Bronchus fibroblast of lung (primary cell): ENCODE results near the gene ACAN.

GRCh38 chr15:87949240-87949783 is 307.2 kb downstream of the NTRK3 start:
- RAMPAGE, long total RNA = no peak

DNA sequence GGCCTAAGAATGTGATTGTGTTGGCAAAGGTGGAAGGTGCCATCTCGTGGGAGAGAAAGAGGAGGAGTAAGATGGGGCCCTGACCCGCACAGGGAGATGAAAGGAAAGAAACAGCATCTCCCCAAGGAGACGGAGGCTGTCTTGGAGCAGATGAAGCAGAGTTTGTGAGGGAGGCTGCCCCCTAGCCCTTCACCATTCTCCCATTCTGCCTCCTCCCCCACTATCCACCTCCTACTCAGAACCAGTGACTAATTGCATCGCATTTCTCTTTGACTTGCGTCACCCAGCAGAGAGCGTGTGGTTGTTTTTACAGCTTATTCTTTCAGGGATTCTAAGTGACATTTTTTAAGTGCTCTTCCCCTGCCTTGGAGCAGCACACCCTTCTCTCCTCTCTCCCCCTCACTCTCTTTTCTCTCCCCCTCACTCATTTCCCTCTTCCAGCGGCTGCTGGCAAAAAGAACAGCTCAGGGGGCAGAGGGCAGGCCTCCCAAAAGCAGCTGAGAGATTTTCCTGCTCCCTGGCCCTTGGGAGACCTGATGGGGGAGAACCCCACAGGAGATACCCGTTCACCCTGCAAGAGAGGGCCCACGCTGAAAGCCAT is 91.9 kb downstream of the MRPL46 start:
- RAMPAGE, long total RNA = no peak

- RAMPAGE, long total RNA = no peak
Observed at GRCh38 chr15:88465434-88466390, 1.5 kb downstream of the MRPL46 start.

- RAMPAGE, long total RNA = no peak
Observed at GRCh38 chr15:88496747-88497847, 29.6 kb downstream of the MRPS11 start.

DNA sequence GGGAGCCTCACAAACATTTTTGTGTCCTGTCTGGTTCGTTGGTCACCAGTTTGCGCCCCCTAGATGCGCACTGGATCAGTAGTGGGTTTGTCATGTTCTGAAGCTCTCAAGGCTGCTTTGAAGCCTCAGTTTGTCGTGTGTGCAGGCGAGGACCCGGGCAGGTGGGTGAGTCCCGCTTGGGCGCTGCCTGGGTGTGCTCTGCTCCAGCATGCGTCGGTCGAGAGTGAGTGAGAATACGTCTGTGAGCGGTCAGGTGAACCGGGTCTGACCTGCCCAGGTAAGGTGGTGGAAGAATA is 17.2 kb upstream of the AEN start:
- RAMPAGE, long total RNA = no peak

GRCh38 chr15:88626256-88626915 is 5.2 kb downstream of the AEN start:
- RAMPAGE, long total RNA = no peak

- RAMPAGE, long total RNA = no peak
Observed at GRCh38 chr15:88630019-88630757, 8.6 kb upstream of the ISG20 start.

DNA sequence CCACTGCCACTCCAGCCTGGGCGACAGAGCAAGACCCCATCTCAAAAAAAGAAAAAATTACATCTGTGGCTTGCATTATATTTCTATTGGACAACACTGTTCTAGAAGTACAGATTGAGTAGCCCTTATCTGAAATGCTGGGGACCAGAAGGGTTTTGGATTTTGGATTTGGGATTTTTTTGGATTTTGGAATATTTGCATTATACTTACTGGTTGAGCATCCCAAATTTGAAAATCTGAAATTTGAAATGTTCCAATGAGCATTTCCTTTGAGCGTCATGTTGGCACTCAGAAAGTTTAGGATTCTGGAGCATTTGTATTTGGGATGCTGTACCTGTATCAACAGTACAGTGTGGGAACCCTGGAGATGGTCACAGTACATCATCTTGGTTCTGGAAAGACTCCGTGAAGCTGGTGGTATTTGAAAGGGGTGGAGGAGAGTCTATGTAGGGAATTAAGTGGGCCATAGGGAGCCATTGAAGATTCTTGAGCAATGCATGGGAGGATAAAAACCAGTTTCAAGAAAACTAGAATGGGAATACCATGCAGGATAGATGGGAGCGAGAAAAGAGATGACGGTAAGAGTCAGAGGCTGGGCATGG is 4.9 kb downstream of the ISG20 start:
- RAMPAGE, long total RNA = no peak

DNA sequence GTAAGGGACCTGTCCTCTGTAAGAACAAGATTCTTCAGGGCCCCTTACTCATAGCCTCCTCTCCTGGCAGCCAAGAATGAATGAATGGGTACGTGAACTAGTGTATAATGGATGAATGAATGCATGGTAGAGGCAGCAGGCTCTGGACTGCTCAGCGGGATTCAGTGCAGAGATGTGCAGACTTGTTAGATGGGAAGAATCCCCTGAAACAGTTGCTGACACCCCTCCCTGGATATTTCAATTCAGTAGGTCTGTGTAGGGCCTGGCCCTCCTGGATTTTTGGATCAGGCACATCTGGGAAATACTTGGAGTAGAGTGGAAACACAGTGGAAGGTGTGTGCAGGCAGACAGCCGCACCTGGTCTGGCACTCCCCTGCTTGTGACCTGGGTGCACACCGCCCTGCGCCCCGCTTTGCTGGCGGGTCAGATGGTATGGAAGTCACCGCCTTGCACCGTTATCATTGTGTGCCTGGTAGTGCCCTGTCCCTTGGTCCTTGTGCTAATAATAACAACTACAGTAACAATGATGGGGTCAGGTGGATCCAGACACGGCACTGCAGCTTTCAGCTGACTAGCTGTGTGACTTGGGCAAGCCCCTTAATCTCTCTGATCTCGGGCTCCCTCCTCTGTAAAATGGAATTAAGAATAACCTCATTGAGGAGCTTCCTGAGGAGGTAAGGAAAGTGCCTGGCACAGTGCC is 9.4 kb downstream of the ISG20 start:
- RAMPAGE, long total RNA = no peak

DNA sequence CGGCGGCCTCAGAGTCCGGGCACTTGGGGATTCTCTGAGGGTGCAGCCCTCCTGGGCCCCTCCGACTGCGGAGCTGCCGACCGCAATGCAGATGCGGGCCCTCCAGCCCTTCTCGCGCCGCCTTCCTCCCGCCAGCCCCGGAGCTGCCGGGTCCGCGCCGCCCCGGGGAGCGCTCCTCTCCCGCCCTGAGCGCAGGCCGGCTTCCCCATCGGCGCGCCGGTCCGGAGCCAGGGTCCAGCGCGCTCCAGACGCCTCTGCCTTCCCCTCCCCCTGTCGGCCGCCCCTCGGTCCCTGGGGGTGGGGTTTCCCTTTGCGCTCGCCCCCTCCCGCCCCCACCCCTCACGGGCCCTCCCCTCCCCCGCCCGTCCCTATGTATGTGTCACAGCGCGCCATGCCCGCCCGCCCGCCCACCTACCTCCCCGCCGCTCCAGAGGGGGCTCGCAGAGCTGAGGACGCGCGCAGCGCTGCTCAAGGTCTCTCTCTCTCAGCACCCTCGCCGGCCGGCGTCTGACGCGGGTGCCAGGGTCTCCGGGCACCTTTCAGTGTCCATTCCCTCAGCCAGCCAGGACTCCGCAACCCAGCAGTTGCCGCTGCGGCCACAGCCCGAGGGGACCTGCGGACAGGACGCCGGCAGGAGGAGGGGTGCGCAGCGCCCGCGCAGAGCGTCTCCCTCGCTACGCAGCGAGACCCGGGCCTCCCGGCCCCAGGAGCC is at the start of gene ACAN:
ACAN (plus strand) TSS at position 402 of the 712 bp plus-strand sequence.
- RAMPAGE, long total RNA = no peak

GRCh38 chr15:88912059-88912880 is 909 bp downstream of the MFGE8 start:
- RAMPAGE, long total RNA = no peak

- RAMPAGE, long total RNA = no peak
Observed at GRCh38 chr15:88913685-88913970, 449 bp upstream of the MFGE8 start.

DNA sequence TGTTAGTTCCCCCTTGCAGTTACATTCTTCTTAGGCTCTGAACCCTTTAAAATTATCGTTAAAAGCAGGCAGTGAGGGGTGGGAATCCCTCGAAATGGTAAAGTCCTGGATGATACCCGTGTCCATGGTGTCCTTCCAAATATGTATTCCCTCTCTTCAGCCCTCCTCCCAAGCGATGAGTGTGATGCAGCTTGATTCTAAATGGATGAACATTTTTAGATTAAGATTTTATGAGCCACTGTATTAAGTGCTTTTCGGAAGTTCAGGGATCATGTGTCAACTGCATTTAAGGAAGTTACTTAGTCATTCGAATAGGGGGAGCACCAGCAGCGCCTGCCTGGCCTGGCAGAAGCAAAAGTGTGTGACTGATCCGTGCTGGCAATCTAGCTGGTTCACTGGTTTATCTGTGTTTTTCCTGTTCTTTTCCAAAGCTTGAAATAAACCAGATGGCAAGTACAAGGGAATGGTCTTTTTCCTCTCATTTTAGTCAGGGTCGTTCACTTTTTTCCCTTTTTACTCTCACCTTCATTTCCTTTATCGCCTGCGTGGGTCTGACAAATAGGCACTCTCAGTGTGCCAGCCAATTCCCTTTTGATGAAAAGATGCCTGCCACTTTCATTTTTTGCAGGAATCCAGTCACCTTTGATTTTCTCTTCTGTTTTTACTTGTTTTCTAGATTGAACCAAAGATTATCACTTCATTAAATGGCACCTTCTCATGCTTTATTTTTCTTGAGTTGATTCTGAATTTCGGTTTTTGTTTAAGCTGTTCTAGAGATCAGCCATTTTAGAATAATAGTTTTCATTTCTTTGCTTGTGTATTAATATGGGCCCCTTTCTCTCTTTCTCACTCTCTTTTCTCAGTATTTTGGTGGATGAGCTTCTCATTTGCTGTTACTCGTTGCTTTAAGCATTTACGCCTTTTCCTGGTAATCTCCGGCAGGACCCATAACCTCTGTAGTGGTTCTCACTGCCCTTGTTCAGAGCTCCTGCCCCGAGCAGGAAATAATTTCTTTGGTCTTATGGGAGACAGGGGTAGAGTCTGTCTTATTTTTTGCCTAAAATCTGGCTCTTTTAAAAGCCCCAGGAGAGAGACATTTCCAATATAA is 2.7 kb downstream of the ABHD2 start:
- RAMPAGE, long total RNA = no peak

DNA sequence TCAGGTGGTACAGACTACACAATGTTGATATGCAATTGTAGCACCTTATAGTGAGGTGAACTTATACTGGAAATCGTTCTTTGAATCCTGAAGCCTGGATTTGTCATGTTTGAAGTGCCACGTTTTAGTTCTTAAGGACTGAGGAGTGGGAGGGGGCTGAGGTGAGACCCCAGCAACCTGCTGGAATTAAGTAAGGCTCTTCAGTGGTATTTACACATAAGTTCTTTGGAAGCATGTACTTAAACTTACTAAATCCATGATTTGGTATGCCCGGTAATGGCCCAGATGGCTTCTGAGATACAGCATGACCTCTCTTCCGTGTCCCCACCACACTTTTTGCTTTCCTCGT is 7.1 kb downstream of the ABHD2 start:
- RAMPAGE, long total RNA = no peak

GRCh38 chr15:89101770-89102524 is 13.7 kb downstream of the ABHD2 start:
- RAMPAGE, long total RNA = no peak

- RAMPAGE, long total RNA = no peak
Observed at GRCh38 chr15:89105097-89105549, 16.9 kb downstream of the ABHD2 start.

- RAMPAGE, long total RNA = no peak
Observed at GRCh38 chr15:89125164-89125979, 37.1 kb downstream of the ABHD2 start.

- RAMPAGE, long total RNA = no peak
Observed at GRCh38 chr15:89139806-89140536, 51.7 kb downstream of the ABHD2 start.

GRCh38 chr15:89325244-89325770 is 9.3 kb downstream of the POLG start:
- RAMPAGE, long total RNA = no peak

DNA sequence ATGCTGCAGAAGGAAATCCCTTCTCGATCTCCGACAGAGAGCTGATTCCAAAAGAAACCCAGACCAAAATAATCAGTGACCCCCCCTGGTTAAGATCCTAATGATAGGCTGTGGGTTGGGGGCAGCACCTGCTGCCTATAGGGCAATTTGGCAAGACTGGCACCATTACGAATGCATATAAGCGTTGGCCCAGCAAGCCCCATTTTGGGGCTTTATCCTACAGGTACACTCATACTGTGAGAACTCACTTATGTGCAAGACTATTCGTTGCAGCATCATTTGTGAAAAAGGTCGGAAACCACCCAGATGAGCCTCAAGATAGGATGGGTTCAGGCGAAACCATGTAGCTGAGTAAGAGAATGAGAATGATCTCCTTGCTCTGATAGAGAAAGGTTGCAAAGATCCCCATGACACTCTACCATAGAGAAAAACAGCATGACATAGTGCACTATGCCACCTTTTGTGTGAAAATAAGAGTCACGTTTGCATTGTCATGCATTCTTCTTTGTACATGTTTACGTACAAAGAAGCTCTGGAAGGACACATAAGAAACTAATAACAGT is 50.2 kb downstream of the RHCG start:
- RAMPAGE, long total RNA = no peak